NCI-H460 (cell line): ENCODE results near the gene ABCA6.

RAMPAGE:
- cytosol, long total RNA = no peak
- long total RNA = no peak
- nucleus, long total RNA = no peak
Measured at GRCh38 chr17:68446395-68447178, 10.7 kb downstream of the WIPI1 start.

DNA sequence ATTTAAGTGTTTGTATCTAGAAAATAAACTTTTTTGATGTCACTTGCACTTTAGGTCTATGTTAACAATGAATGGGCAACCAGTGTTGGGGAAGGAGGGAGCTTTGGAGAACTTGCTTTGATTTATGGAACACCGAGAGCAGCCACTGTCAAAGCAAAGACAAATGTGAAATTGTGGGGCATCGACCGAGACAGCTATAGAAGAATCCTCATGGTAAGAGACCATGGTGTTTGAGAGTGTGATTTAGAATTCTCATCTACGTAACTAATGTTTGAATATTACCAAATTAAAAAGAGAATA lies 13.4 kb downstream of the PRKAR1A start:
RAMPAGE:
- cytosol, long total RNA = no peak
- long total RNA = no peak
- nucleus, long total RNA = no peak

GRCh38 chr17:68579255-68579673 lies 21.9 kb downstream of the FAM20A start:
RAMPAGE:
- cytosol, long total RNA = no peak
- long total RNA = no peak
- nucleus, long total RNA = no peak

GRCh38 chr17:68733584-68734357 lies 132.6 kb upstream of the FAM20A start:
RAMPAGE:
- cytosol, long total RNA = no peak
- long total RNA = no peak
- nucleus, long total RNA = no peak

RAMPAGE:
- cytosol, long total RNA = no peak
- long total RNA = no peak
- nucleus, long total RNA = no peak
Measured at GRCh38 chr17:68819397-68819895, 135.7 kb downstream of the ABCA8 start.

GRCh38 chr17:68908884-68909498 lies 46.2 kb downstream of the ABCA8 start:
RAMPAGE:
- cytosol, long total RNA = no peak
- long total RNA = no peak
- nucleus, long total RNA = no peak

RAMPAGE:
- cytosol, long total RNA = no peak
- long total RNA = no peak
- nucleus, long total RNA = no peak
Measured at GRCh38 chr17:69003888-69004185, 48.6 kb upstream of the ABCA8 start.

DNA sequence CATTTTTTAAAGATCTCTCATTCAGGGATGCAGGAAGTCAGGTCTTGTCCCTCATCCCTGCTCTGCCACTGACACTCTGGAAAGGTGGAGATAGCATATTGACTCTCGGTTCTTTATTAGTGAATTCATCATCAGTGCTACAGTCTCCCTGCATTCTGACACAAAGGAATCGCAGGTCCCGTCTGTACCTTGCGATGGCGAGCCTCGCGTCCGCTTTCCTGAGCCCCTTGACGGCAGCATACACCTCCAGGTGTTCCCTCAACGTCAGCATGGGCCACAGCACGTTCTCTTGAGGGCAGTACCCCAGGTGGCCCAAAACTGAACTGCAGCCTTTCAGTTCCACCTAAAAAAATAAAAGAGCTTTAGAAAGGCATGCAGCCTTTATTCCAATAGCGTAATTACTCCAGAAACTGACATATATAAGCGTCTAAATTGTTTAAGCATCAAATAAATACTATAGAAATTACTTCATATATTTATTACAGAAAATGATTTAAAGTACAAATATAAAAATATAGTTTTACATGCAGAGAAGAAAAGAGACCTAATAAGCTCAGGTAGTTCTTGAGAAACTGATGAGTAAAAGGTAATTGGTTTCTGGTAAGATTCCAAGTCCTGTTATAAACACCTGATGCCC lies 24.2 kb upstream of the ABCA9 start:
RAMPAGE:
- cytosol, long total RNA = no peak
- long total RNA = no peak
- nucleus, long total RNA = no peak

DNA sequence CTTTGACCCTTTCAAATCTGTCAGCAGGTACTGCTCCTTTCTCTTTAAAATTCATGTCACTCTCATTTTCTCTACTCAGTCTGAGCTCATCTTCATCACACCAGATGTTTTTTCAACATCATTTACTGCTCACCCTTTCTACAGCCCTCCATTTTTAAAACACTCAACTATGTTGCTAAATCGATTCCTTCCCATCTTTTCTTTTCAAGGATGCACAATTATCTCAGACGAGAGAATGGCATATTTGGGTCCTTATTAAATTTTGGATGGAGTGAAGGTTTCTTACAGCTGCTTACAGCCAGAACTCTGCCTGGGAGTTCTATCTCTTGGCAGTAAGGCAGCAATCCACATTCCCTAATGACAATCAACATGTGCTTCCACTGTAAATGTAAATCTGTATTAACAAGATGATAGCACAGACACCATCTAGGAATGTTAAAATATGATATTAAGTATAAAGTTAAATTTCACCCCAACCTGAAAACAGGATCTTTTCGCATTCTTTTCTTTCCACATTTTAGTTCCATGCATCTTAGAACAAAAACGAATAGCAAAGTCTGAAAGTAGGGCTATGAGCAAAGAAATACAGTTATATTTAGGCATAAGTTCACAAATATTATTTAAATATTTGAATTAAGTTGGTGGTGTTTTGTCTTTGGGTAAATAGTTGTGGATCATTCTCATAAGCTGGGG lies 27.1 kb upstream of the ABCA9 start:
RAMPAGE:
- cytosol, long total RNA = no peak
- long total RNA = no peak
- nucleus, long total RNA = no peak

DNA sequence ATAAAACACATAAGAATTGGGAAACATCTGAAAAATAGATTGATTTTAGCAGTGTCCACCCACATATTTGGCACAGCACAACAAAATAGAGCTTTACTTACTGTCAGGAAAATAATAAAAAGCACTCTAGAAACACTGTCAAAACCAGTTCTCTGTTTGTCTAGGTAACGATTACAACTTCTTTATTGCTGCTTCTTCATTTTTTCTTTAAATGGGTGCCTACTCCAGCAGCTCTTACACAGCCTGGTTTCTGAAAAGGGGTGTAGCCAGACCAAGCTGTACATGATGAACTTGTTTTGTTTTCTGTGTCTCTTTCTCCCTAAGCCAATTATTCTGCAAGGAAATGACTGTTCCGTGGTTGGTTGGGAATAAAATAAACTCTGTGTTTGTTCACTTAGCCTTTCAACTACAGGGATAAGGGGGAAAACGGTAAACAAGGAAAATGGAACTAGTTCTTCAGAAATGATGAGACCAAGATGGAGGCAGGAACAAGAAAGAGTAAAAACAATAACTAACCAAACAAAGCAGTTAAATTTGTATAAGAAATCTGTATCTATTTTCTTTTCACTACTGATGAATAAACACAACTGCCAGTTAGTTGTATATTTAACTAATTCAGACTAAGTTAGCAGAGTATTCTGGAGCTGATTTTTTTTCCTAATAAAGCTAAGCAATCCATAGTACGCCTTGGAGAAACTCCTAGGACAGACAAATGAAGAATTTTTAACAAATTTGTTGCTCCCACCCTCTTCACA lies at the start of gene ABCA6:
TSS of gene ABCA6 (minus strand) at position 252 of the 755 bp plus-strand sequence.
RAMPAGE:
- cytosol, long total RNA = no peak
- long total RNA = no peak
- nucleus, long total RNA = no peak

DNA sequence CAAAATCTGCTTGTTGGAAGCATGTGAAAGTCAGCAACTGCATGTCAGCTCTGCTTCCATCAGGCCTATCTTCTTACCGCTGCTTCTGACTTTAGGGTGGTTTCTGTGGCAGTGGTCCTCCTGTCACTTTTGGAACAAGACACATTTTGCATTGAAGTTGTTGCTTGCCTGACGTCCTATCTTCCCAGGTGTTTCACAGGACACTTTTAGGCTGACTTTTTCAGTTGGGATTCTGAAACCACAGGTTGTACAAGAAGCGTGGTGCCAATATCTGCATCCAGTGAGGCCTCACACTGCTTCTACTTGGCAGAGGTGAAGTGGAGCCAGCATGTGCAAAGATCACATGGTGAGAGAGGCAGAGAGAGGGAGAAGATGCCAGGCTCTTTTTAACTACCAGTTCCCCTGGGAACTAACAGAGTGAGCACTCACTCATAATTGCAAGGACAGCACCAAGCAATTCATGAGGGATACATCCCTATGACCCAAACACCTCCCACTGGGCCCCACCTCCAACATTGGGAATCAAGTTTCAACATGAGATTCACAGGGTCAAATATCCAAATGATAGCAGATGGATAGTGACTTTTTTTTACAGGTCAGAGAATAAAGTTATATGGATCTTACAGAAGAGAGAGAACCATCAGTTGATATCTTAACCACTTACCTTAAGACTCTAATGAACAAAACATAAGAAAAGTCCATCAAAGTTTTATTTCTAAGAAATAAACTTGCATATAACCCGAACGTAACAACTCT lies 5.8 kb upstream of the ABCA6 start:
RAMPAGE:
- cytosol, long total RNA = no peak
- long total RNA = no peak
- nucleus, long total RNA = no peak

DNA sequence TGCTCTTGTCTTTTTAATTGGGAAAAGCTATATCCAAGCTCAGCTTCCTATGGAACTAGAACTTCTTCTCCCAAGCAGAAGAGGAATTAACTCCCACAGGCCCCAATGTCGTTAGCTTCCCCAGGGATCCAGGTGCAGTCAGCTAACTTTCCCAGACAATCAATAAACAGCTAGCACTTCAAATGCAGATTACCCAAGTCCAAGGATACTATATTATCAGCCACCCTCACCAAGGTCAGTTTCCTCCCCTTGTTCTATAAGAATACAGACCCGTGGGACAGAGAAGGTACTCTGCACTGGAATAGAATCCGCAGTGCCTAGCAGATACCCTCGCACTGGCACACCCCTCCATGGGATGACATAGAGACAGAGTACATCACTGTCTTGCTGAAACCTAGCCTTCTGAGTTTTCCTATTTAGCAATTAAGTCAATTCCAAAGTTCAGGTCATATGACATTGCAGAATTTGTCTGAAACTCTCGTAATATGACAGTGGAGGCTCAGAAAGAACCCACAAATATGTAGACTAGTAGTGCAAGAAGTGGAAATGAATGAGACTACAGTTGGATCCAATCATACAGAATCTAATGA lies 39.9 kb upstream of the ABCA10 start:
RAMPAGE:
- cytosol, long total RNA = no peak
- long total RNA = no peak
- nucleus, long total RNA = no peak

DNA sequence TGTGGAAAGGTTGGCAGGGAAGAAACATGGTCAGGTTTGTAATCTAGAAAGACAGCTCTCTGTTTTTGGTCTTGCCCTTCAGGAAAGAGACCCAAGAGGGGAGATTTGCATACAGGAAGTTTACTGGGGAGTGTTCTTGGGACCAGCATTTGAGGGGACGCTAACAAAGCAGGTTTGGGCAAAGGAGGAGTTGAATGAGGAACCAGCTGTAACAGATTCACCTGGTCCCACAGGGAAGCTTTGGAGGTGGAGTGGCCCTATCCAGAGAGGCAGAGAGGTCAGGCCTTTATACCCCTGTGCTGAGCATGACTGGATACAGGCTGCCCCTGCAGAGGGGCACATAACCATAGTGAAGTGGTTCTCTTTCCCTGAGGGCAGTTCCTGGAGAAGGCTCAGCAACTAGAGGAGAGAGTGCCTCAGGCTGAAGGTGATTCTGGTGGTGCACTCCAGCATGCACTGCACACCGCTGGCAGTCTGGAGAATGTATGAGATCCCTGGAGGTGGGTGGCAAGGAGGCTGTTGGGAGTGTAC lies 37.0 kb downstream of the MAP2K6 start:
RAMPAGE:
- cytosol, long total RNA = no peak
- long total RNA = no peak
- nucleus, long total RNA = no peak

DNA sequence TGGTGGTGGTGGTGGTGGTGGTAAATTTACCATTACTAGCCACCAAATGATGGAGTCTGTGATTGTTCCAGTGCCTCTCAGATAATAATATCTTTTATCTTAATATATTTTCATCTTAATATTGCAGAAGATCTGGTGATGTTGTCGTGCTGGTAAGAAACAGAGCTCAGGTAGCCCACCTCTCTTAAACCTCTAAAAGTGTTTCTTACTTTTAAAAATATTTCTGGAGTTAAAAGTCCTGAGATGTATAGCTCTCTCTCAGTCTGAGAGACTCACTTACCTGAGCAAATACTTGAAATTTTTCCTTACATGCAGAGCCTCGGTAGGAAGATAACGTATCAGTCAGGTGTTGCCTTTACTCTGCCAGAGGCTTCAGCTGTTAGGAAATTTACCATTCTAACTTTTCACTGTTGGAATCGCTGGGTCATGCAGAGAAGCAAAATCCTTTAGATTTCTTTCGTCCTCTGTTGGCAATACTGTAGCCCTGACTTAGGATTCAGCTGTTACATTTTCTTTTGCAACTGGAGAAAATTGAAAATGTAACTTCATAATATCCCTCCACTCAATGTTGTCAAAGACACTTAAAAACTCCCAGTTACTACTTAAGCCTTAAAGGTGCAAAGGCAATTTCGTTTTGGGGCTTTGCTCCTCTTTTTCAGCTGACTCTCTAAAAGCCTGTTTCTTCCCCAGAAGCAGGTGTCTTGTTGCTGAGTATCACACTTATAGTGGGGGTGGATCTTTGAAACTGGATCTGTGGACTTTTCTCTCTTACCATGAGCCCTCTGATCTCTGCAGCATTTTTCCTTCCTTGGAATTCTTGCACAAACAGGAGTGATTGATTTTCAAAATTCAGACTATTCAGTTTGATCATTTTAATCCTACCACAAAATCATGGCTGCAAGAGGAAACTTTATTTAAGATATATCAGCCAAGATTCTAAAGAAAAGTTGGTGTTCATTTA lies 19.9 kb upstream of the KCNJ16 start:
RAMPAGE:
- cytosol, long total RNA = no peak
- long total RNA = no peak
- nucleus, long total RNA = no peak

RAMPAGE:
- cytosol, long total RNA = no peak
- long total RNA = no peak
- nucleus, long total RNA = no peak
Measured at GRCh38 chr17:71287367-71288024, 833.3 kb upstream of the SOX9 start.

DNA sequence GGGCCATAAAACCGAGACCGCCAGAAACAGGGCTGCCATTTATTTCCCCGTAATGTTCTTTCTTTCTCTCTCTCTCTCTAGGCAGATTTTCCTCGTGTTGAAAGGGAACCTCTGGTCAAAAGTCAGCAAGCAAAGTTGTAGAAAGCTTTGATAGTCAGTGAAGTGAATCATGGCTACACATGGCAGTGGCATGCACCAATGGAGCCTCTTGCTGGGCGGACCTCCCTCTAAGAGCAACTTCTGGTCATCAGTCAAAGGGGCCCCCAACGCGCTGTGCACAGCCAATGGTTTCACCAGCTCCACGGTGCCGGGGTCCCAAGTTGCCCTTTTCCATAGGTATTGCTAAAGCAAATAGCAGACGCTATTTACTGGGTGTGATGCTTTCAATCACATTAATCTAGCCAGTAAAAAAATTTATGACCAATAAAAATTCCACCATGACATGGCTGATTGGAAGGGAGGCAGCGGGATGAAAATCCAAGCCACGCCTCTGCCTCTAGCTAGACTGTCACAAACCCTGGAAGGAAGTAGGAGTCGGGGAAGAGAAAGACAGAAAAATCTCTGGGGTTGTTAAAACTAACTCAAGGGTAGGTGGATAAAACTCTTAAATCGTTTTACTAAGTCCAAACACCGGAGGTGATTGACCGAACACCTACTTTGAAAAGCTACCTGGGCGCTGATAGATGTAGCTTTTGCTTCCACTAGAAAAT lies 680.3 kb upstream of the SOX9 start:
RAMPAGE:
- cytosol, long total RNA = no peak
- long total RNA = no peak
- nucleus, long total RNA = no peak

GRCh38 chr17:72122338-72122935 lies 1.6 kb downstream of the SOX9 start:
RAMPAGE:
- cytosol, long total RNA = no peak
- long total RNA = no peak
- nucleus, long total RNA = no peak

DNA sequence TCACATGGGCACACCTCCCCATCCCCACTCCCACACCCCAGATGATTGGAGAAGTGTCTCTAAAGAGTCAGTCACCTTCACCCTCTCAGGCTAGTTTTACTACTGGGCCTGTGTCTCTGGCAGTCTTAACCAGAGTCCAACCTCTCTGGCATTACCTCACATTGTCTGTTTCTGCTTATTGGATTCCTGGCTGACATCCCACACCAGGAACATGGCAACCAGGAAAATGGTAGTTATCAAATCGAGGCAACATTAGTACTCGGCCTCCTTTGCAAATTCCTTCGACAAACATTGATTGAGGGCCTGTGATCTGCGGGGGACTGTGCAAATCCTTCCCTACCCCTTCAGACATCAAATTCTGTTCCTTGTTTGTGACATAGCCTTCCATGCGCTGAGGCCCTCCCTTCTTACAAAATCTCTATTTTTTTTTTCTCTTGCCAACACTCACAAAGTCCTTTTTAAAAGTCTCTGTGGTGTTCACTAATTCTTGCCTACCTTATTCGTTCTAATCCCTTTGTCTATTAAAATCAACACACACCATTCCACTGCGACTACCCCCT lies 6.4 kb downstream of the SOX9 start:
RAMPAGE:
- cytosol, long total RNA = no peak
- long total RNA = no peak
- nucleus, long total RNA = no peak

RAMPAGE:
- cytosol, long total RNA = no peak
- long total RNA = no peak
- nucleus, long total RNA = no peak
Measured at GRCh38 chr17:72151422-72152018, 30.7 kb downstream of the SOX9 start.

RAMPAGE:
- cytosol, long total RNA = no peak
- long total RNA = no peak
- nucleus, long total RNA = no peak
Measured at GRCh38 chr17:72342385-72343436, 221.9 kb downstream of the SOX9 start.